Right cardiac atrium (tissue), 1 donor: Measurements from ENCODE around the gene DKK2.

DNA sequence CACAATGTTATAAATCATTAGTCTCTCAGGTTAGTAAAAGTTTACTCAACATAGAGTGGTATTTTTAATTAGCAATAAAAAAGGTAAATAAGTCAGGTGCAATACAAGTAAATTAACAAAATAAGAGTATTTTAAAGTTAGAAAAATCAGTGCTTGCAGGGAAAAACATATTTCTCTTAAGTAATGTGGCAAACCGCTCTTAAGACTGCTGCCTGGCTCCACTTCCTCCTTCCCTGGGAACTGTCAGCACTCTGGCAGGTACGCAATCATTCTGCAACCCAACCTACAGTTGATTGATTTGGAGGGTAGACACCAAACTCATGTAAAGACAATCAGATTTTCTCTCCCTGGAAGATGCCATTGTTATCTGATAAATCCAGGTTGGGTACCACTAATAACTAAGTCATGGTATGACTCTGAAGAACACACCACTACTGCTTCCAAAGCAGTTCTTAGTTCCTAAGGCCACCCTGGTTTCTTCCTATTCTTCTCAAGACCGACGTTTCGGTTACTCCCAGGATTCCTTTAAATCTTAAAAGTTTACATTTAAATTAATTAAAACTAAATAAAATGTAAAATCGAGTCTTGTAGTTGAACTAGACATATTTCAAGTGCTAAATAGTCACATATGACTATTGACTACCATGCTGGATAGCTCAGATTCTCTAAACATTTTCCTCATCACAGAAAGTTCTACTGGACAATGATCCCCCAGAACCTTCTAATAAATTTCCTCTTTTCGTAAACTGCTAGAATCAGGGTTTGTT lies 63.7 kb downstream of the PPP3CA start:
- PRO-cap = no peak

DNA sequence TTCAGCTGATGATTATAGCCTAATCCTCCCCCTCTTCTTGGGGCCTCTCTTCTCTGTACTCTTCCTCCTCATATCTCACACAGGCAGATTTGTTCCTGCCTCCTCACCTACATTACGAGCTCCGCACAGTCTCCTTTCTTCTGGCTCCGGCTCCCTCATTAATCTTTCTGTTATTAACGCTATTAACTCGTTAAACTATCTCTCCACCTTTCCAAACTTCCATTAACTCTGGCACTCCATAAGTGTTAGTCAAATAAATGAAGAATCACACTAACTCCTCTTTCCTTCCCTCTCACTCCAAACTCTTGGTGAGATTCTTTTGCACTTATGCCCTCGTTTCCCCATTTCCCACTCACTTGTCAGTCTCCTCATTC lies 4.5 kb upstream of the NFKB1 start:
- PRO-cap = no peak

DNA sequence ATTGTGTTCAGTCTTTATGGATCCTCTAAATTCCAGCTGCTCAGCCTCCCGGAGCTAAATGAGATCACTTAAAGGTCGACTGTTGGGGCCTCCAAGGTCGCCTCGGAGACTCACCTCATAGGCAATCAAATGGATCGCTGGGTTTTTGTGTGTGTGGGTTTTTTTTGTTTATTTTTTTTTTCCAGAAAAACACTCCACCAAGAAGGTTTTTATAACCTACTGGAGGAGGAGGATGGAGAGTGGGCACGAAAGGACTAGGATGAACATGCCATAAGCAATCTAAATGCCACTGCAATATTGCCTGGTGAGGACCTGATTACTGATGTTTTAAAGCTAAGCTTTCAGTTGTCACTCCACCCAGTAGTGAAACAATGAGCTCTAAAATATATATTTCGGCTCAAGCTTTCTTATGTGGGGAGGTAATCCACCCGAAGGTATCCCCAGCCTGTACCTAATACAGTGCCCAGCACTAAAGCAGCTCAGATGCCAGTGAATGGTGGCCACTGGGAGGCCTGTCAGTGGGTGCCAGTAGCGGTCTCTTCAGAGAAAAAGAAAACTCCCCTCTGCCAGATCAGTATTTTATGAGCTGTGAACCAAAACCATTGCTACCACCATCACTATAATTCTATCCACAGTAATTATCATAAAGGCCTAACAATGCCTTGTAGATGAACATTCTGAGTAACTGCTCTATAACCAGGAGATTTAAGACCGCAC lies 983 bp upstream of the NFKB1 start:
- PRO-cap = no peak

DNA sequence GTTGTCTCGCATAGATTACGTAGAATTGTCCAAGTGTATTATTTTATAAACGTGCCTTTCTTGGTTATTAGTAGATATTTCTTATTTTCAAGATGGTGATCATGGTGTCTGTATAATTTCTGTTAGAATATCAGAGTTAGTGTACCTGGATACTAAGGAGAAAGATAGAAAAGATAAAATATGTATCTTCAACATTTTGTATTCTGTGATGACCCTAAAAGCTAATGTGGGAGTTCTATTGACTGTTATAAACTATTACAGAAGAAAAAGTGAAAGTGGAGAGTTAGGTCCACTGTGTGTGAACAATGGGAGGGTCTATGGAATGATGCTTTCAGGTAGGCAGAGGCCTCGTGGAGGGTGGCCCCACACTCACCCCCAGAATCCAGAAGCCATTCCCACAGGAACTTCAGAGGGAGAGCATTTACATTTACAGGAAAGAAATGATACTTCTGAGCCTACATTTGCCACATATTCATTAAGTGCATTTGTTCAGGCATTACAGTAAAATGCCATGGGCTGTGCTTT lies 40.2 kb downstream of the NFKB1 start:
- PRO-cap = no peak

DNA sequence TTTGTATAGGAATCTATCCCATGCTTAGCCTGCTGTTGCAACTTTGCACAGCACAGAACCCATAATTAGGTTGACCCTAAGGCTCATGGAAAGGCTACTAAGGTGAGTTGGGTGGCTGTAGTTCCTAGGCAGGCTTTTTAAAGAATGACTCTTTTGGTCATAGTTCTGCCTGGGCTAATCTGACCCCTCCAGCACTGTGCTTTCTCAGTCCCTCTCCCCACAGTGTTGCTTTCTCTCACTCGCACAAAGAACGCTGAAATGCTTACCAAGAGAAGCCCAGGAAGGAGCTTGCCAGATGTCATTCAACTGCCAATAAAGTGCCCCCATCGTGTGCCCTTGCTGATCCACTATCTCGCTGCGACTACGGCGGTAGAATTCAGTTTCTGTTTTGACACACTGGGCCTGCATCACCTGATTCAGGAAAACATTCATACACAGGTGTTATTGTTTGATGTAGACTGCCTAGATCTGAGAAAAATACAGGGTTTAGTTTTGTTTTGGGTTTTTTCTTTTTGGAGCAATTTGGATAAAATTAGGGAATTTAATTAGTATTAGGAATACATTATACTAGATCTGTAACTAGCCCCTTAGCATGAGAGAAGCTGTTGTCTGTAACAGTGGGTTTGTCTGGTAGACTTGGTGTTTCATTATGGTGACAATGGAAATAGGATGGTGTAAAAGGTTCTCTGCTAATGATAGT lies 121.2 kb downstream of the MANBA start:
- PRO-cap = no peak

GRCh38 chr4:102867603-102867917 lies 1.2 kb upstream of the CISD2 start:
- PRO-cap = no peak

DNA sequence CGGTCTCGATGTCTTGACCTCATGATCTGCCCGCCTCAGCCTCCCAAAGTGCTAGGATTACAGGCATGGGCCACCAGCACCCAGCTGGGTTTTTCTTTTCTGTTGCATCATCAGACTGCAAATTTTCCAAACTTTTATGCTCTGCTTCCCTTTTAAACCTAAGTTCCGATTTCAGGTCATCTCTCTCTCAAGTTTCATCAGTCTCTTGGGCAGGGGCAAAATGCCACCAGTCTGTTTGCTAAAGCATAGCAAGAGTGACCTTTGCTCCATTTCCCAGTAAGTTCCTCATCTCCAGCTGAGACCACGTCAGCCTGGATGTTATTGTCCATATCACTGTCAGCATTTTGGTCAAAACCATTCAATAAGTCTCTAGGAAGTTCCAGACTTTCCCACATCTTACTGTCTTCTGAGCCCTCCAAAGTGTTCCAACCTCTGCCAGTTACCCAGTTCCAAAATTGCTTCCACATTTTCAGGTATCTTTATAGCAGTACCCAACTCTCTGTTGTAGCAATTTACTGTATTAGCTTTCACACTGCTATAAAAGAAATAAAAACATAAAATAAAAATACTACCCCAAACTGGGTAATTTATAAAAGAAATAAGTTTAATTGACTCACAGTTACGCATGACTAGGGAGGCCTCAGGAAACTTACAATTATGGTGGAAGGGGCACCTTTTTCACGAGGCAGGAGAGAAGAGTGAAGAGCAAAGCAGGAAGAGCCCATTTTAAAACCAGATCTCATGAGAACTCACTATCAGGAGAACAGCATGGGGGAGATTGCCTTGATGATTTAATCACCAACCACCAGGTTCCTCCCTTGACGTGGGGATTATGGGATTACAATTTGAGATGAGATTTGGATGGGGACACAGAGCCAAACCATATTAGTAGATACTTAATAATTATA lies 9.8 kb downstream of the CISD2 start:
- PRO-cap = no peak

DNA sequence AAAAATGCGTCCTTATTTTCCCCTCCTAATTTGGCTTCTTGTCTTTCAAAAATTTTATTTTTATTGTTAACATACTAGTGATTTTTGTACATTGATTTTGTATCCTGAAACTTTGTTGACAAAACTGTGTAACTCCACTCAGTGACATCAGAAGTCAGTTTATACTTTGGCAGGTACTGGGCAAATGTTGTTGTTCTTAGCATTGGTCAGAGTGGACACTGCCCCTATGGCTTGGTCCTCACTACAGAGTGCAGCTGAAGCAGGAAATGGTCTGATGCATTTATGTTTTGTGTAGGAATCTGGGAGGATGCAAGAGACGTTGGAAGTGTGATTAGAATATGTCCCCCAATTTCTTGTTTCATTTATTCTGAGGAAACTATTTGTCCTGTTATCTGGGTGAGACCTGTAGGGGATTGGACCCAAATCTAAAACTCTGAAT lies 205.5 kb upstream of the CENPE start:
- PRO-cap = no peak

GRCh38 chr4:104500523-104500953 lies 5.8 kb upstream of the CXXC4 start:
- PRO-cap = no peak

GRCh38 chr4:104907004-104907809 lies 239.5 kb upstream of the TET2 start:
- PRO-cap = no peak

- PRO-cap = no peak
Measured at GRCh38 chr4:105060420-105060982, 86.2 kb upstream of the TET2 start.

- PRO-cap = no peak
Measured at GRCh38 chr4:106199243-106200468, 116.4 kb downstream of the TBCK start.

GRCh38 chr4:106978436-106978992 lies 57.6 kb downstream of the DKK2 start:
- PRO-cap = no peak

GRCh38 chr4:107036098-107036874 lies at the start of gene DKK2:
Gene DKK2 (minus strand): TSS chr4:107036313.
- PRO-cap = unidirectional peak, minus-strand start at chr4:107036310

DNA sequence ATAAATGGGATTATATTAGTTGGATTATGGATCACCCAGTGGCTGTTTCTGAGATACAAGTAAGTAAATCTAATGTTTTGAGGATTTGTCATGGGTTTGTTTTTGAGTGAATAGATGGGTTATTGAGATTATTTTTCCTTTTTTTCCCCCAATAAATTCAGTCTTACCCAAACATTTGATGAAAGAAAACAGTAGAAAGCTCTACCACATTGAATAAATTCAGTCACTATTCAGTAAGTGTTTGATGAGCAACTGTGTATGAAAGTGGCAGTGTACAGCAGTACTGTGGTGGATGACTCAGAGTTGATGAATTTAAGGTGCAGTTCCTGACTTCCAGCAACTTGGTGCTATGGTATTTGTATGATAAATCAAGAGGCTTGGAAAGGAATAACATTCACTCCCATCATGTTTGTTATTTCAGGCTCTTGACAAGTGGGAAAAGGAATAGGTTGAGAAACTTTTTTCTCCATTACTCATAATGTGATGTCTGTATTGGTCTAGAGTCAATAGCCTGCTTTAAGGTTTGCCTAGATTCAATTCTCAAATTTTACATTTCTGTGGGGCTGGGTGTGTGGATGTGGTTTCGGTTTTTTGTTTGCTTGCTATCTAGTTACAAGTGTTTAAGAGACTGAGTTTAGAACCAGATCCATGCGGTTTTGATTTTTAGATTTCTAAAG lies 35.3 kb upstream of the CYP2U1 start:
- PRO-cap = no peak

DNA sequence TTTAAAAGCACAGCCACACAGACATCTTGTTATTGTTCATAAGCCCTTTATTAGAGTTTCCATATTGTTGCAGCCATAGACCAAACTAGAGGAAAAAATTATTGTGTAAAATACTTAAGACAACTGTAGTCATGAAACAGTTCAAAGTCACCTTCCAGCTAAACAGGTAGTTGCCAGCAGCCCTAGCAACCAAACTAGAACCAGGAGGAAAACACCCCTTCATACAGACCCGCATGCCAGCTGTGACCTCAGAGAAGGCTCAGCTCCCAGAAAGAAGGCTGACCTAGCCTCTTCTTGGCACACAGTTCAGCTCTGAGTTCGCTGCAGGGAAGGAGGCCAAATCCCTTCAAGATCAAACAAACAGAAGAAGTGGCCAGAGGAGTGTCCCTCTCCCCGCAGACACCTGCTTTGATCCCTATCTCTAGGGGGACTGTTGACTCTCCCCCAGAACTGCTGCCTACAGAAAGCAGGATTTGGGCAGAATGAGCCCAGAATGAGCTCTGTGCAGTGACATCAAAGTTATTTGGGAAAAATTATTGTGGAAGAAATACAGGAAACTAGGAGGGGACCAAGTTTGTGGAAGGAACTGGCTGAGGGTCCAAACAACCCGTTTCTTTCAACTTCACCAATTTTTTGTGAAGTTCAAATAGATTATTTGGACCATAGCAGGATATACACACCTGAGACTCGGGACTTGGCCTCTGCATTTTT lies 56.0 kb downstream of the HADH start:
- PRO-cap = no peak

DNA sequence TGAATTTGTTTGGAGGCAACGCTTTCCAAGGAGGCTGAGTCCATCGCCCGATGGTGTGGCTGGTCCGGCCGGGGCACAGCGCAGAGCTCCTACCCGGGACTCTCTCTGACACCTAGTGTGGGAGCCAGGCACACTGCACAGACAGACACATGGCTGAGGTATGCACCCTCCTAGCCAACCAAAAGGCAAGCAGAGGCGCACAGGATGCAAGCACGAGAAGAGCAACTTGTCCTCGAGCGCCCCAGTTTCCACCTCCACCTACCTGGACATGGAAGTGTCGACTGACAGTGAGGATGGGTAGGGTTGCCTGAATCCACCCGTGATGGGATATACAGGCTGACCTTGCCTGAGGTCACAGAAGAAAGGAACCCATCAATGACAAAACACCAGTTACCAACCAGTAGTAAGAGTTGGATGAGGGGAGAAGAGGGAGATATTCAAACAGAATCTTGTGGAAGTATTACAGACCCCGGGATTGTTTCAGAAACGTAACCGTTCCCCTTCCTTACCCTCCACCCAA lies 87.3 kb downstream of the LEF1 start:
- PRO-cap = no peak

DNA sequence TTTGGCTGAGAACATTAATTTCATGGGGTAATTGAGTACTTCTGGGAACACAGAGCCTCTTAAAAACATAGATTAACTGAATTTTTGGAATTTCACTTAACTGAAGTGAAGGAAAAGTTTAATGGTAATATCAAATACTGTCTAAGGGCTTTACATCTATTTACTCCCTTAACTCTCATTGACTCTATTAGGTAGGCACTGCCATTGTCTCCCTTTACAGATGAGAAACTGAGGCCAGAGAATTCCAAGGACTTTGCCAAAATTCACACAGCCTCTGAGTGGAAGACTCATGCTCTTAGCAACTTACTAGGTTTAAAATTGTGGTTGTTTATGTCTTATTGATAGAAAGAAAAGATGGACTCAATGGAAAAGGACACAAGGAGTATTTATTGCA lies 154.0 kb upstream of the ETNPPL start:
- PRO-cap = no peak

GRCh38 chr4:109495059-109495577 lies 61.5 kb downstream of the SEC24B start:
- PRO-cap = no peak

DNA sequence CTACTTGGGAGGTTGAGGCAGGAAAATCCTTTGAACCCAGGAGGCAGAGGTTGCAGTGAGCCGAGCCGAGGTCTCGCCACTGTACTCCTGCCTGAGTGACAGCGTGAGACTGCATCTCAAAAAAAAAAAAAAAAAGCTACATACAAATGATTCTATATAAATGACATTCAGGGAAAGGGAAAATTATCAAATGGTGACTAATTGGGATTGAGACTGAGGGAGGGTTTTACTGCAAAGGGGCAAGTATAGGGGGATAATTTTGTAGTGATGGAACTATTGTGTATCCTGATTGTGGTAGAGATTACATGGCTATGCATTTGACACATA lies 31.8 kb upstream of the MCUB start:
- PRO-cap = no peak